ENCODE data around the genes GPR75 and PSME4.

DNA sequence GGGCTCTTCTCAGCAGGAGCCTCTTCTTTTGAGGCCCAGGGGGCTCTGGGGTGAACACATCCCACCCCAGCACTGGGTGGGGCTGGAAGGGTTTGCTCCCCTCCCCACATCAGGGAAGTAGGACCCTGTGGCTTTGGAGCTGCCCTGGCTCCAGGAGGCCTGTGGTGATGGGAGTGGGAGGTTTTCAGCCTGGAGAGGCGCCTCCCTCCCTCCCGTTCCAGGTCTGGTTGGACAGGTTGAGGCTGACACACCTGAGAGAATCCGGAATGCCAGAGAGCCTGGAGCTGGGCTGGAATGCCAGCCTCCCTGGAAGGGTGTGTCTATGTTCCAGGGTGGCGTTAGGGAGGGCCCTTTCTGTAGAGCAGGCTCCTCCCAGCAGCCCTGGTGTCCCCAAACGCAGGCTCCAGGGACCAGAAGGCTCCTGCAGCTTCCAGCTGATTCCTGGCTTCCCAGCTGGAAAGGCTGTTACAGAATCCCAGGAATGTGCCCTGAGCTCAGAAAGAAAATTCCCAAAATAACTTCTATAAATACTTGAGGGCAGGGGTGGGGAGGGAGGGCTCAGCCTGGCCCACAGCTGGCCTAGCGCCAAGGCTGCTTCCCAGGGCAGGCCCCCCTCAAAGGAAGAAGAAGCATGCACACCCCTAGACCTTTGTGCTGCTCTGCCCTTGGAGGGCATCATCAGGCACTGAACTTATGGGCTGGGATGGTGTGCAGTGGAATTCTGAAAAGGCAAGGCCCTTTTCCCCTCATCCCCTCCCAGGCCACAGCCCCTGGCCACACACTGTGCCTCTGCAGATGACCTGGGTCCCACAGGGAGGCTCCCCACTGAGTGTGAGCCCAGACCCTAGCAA lies 85.4 kb downstream of the STPG4 start:
- PRO-cap = unidirectional peak, minus-strand start at position 318 of the sequence

- PRO-cap = no peak
Observed at GRCh38 chr2:47174092-47174502, 2.2 kb downstream of the CALM2 start.

DNA sequence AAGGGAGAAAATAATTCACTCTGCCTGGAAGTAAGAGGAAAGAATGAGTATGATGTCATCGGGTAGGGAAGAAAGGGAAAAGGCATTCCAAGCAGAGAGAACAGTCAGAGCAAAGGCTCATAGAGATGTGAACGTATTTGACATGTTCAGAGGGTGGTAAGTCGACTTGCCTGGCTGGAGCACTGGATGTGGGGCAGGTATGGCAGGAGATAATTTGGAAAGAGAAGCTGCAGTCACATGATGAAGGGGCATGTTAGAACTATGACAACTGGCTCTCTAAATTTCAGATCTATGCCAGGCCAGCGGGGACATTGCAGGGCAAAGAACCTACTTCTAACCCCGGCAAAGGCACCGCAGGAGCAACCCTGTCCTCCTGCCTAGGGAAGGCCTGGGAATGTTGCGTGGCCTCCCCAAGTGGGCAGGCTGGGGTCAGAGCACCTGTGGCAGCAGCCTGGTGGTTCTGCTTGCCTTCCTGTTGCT lies 94.8 kb upstream of the EPCAM start:
- PRO-cap = unidirectional peak, plus-strand start at position 99 of the sequence

DNA sequence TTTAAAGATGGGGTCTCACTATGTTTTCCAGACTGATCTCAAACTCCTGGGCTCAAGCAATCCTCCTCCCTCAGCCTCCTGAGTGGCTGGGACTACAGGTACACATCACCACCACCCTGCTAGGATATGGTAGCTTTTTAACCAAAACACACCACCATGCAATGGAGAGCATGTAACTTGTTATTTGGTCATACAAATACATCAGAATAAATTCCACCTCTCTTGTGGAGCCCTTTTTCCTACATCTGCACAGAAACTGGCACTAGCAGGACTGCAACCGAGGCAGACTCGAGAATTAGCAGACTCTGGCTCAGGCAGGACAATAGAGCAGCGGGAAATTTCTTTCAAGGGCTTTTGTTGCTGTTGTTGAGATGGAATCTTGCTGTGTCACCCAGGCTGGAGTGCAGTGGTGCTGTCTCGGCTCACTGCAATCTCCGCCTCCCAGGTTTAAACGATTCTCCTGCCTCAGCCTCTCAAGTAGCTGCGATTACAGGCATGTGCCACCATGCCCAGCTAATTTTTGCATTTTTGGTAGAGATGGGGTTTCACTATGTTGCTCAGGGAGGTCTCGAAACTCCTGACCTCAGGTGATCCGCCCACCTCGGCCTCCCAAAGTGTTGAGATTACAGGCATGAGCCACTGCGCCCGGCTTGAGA lies 34.8 kb upstream of the EPCAM start:
- PRO-cap = no peak

GRCh38 chr2:47785794-47786499 lies 3.0 kb downstream of the MSH6 start:
- PRO-cap = no peak

DNA sequence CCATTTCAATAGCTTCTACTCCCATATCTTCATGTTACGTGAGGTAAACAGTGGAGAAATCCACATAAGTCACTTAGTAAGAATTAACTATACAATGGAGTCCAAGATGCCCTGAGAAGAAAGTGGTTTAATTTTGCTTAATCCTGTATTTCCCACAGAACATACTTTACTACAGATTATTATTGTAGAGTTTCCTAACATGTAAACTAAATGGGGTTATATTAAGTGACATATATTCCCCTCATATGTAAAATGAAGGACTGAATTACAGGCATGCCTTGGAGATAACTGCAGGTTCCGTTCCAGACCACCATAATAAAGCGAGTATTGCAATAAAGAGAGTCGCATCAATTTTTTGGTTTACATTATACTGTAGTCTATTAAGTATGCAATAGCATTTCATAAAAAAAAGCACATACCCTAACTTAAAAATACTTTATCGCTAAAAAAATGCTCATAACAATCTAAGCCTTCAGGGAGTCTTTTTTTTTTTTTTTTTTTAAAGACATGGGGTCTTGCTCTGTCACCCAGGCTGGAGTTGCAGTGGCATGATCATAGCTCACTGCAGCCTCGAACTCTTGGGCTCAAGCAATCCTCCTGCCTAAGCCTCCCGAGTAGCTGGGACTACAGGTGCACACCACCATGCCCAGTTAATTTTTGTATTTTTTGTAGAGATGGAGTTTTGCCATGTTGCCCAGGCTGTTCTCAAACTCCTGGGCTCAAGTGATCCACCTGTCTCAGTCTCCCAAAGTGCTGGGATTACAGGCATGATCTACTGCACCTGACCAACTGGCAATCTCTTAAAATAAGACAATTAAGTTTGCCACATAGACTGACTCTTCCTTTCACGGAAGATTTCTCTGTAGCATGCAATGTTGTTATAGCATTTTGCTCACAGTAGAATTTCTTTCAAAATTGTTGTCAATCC lies 31.2 kb downstream of the MSH6 start:
- PRO-cap = no peak

GRCh38 chr2:47838664-47839123 lies 55.7 kb downstream of the MSH6 start:
- PRO-cap = no peak

GRCh38 chr2:47906593-47907205 lies 401 bp upstream of the FBXO11 start:
- PRO-cap = bidirectional peak, plus-strand start at chr2:47906790, minus-strand start at chr2:47906513

GRCh38 chr2:48433495-48434080 lies 7.0 kb upstream of the PPP1R21 start:
- PRO-cap = no peak

GRCh38 chr2:48442362-48443482 lies 2.2 kb downstream of the PPP1R21 start:
- PRO-cap = no peak

DNA sequence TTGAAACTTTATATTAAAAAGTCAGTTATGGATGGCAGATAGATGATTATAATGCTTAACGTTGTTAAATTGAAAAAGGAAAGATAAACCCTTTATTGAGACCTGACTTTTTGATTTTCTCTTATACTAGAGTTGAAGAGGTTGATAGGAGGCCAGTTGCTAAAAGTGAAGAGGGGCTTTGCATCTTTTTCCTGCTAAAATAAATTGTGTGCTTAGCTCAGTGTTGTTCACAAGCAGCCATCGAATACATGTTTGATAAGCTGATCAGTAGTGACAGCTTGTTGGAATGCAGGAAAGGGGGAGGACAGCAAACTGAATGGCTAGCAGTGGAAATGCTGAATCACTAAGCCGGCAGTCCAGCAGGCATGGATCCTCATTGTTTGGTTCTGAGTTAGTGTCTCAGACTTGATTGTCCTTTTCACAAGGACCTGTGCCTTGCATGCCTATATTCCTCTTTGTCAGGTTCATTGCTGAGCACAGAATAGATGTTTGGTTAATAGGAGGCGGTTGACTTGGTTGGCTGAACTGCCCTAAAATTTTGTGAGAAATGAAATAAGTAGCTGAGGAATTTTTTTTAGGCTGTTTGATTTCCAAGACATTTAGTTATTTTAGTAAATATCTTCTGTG lies 21.6 kb upstream of the STON1 start:
- PRO-cap = no peak

DNA sequence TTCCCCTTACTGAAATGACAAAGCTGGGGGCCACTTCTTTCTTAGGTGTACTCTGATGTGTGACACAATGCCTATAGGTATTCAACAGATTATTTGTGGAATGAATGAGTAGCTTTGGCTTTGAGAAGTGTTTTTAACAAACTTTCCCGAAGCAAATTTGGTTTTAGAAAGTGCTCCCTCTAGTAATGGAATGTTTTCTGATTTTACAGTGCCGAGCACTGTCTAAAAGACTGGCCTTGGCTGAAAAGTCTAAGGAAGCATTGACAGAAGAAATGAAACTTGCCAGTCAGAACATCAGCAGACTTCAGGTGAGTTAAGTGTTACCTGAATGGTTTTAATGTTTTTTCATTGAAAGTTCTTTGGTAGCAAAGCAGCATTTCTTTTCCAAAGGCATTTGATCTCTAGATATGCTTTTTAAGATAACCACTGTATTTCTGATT lies 20.1 kb upstream of the STON1 start:
- PRO-cap = no peak

- PRO-cap = no peak
Observed at GRCh38 chr2:51028813-51029303, 3.1 kb downstream of the NRXN1 start.

- PRO-cap = no peak
Observed at GRCh38 chr2:51282353-51282783, 250.4 kb upstream of the NRXN1 start.

GRCh38 chr2:52710213-52710611 lies 1057.4 kb upstream of the CHAC2 start:
- PRO-cap = no peak

DNA sequence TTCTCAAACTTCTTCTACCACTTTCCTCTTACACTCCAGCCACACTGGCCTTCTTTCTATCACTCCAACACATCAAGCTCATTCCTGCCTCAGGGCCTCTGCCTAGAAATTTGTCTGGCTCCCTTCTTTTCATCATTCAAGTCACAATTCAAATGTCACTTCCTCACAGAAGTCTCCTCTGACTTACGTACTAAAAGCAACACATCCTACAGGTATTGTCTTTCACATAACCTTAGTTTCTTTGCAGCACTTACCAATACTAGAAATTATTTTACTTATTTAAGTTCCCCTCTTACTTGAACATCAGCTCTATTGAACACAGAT lies 1.8 kb downstream of the ASB3 start:
- PRO-cap = no peak

DNA sequence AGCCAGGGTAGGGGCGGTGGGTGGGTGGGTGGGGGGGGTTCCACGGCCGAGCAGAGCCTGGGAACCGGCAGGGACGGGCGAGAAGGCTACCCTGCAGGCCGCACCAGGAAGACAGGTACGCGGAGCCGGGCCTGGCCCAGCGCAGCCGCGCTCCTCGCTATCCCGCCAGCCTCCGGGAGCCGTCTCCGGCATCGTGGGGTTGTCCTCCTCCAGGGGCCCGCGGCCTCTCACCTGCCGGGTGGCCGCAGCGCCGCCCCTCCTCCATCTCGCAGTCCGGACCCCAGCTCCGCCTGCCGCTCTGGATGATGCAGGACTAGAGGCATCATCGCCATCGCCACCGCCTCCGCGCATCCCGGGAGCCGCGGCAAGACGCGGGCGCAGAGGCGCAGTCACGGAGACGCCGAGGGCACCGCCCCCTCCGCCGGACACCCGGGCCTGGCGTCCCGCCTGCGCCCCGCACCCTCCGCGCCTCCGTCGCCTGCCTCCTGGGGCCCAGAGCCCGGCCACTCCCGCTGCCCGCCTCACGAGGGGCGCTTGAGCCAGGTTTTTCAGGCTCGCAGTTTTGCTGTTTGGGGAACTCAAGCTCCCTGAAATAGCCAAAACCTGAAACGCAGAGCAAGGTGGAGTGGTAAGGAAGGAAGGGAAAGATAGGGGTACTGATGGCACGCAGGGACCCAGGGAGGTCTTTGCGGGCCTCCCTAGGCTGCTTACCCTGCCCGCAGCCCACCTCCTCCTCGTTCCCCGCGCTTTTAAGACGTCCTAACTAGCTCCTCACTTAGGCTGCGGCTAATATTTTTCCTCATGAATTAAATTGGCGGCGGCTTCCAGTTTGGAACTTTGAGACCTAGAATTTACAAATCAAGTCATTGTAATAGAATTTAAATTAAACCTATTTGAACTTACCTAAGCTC lies at the start of gene GPR75:
Gene GPR75, minus strand, starts transcription at position 371 of the 911 bp plus-strand sequence.
- PRO-cap = no peak

GRCh38 chr2:53970580-53971339 lies at the start of gene PSME4:
Gene PSME4, minus strand, starts transcription at chr2:53970993.
- PRO-cap = bidirectional peak, plus-strand start at chr2:53971092, minus-strand start at chr2:53971013

GRCh38 chr2:54508619-54509133 lies 52.5 kb downstream of the SPTBN1 start:
- PRO-cap = no peak

- PRO-cap = no peak
Observed at GRCh38 chr2:54573241-54573652, 117.1 kb downstream of the SPTBN1 start.